Glomerular endothelial cell (primary cell): Measurements from ENCODE around the genes GBX2 and COL6A3.

GRCh38 chr2:236168243-236168645 lies at the start of gene GBX2:
Gene GBX2, minus strand, starts transcription at chr2:236168386.
- RAMPAGE, long total RNA = no peak

DNA sequence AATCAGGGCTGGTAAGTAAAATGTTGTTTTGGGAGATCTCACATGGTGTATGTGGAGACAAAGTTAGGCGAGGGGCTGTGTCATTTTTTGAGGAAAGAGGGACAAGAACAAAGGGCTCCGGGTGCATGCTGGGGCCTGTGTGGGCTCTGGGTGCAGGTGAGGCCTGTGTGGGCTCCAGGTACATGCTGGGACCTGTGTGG lies 18.6 kb downstream of the IQCA1 start:
- RAMPAGE, long total RNA = no peak

DNA sequence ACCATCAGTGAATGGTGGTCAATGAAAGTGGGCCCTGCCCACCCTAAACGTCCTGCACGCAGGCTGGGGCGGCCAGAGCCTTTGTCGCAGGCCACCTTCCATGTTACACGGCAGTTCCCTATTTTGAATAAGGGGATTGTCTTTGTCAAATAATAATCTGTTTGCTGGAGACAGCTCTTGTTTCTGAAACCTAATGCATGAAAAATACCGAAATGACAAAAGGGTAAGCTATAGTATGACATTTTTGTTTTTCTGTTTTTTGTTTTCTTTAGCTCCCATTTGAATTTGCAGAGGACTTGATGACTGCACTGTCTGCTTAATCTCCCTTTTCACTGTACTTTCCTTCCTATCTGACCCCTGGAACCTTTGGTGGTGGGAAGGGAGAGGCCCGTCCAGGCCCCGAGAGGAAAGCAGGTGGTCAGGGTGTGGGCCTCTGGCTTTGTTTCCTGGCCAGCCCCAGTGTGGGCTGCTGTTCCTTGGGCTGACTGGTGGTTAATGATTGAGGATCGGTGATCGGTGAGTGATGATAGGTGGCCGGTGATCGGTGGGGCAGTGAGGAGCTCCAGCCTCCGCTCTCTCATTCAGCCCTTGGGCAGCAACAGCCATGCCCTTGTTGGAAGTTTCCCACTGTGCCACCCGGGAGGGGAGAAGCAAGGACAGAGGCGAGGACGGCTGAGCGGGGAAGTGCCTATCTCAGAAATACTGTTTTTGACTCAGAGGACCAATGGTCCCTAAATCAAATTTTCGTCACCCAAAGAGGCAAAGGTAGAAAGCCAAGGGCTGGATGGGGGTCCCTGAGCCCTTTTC lies 7.2 kb downstream of the ACKR3 start:
- RAMPAGE, long total RNA = no peak

- RAMPAGE, long total RNA = no peak
Measured at GRCh38 chr2:236626092-236626702, 56.6 kb downstream of the ACKR3 start.

DNA sequence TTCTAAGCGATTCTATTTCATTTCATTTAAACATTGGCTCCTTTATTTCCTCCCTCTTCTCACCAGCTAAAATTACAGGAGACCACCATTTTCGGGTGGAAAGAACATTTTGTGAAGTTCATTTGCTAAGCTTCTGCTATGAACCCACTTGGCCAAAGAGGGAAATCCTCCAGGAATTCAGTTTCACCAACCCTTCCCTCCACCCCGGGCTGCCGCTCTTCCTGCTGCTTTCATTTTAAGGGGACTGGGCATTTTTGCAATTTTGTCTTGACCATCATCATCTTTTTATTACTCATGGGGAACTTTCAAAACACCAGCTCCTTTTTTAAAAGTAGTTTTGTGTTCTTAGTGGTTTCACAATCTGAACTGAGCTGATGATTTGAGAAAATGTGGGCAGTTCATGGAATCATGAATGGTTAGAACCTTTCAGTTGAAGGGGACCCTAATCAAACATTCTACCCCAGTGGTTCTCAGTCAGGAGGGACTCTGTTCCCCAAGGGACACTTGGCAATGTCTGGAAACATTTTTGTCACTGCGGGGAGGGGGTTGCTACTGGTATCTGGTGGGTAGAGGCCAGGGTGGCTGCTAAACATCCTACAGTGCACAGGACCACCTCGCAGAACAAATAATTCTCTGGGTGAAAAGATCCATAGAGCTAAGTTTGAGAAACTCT lies 92.7 kb downstream of the ACKR3 start:
- RAMPAGE, long total RNA = no peak

GRCh38 chr2:236663510-236664162 lies 94.0 kb downstream of the ACKR3 start:
- RAMPAGE, long total RNA = no peak

- RAMPAGE, long total RNA = no peak
Measured at GRCh38 chr2:236753501-236754125, 184.0 kb downstream of the ACKR3 start.

DNA sequence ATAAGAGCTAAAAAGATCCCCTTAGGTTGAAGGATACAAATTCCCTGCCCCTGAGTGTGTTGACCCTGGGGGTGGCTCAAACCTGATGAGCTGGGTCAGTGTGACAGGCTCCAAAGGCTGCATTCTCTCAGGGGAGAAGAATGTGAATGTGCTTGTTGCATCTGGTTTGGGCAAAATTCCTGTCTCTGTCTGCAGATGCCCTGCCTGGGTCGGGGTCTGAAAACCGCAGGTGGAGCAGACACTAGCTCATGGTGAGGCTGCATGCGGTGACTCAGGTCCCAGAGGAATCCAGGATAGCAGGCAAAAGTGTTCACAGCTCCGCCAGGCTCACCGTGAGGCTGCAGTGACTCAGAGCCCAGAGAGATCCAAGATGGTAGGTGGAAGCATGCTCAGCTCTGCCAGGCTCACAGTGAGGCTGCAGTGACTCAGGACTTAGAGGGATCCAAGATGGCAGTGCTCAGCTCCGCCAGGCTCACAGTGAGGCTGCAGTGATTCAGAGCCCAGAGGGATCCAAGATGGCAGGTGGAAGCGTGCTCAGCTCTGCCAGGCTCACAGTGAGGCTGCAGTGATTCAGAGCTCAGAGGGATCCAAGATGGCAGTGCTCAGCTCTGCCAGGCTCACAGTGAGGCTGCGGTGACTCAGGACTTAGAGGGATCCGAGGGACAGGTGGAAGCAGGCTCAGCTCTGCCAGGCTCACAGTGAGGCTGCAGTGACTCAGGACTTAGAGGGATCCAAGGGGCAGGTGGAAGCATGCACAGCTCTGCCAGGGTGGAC lies 200.4 kb downstream of the ACKR3 start:
- RAMPAGE, long total RNA = no peak

DNA sequence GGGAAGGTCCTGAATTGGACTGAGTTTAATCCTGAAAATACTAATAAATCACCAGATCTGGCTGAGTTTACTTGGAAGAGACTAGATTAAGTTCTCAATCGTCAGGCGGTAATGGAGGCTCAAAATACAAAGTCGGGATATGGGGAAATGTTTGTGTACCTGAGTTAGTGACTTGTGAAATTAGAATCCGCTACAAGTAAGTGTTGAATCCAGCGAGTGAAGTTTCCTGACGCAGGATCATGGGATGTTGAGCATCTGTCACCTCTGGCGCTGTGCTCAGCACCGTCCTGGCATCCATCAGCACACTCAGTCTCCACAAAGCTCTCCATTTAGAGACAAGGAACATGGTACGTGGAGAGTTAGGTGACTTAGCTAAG lies 251.1 kb downstream of the ACKR3 start:
- RAMPAGE, long total RNA = no peak

- RAMPAGE, long total RNA = no peak
Measured at GRCh38 chr2:236969781-236970610, 115.7 kb upstream of the COPS8 start.

DNA sequence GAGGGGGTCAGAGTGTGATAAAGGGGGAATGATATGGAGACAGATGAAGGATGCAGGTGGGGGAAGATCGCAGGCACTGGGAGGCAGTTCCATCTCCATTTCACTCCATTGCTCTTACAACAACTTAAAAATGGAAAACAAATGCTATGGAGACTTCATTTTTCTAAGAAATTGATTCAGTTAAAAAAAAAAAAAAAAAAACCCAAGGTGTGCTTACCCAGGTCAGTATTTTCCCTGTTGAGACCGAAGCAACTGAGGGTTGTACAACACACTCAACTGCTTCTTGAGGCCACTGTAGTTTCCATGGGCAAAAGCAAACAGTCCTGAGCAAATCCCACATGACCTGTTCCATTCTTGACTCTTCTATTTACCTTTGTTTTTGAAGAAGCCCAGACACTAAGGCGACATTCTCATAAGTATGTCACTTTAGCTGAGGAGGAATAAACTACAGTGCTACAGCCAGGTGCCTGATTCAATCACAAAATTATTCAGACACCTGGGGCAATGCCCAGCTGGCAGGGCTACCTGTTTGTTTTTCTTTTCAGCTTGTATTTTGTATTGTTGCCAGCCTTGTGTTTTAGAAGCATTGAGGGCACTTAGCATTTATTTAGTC lies 99.3 kb upstream of the COPS8 start:
- RAMPAGE, long total RNA = no peak

DNA sequence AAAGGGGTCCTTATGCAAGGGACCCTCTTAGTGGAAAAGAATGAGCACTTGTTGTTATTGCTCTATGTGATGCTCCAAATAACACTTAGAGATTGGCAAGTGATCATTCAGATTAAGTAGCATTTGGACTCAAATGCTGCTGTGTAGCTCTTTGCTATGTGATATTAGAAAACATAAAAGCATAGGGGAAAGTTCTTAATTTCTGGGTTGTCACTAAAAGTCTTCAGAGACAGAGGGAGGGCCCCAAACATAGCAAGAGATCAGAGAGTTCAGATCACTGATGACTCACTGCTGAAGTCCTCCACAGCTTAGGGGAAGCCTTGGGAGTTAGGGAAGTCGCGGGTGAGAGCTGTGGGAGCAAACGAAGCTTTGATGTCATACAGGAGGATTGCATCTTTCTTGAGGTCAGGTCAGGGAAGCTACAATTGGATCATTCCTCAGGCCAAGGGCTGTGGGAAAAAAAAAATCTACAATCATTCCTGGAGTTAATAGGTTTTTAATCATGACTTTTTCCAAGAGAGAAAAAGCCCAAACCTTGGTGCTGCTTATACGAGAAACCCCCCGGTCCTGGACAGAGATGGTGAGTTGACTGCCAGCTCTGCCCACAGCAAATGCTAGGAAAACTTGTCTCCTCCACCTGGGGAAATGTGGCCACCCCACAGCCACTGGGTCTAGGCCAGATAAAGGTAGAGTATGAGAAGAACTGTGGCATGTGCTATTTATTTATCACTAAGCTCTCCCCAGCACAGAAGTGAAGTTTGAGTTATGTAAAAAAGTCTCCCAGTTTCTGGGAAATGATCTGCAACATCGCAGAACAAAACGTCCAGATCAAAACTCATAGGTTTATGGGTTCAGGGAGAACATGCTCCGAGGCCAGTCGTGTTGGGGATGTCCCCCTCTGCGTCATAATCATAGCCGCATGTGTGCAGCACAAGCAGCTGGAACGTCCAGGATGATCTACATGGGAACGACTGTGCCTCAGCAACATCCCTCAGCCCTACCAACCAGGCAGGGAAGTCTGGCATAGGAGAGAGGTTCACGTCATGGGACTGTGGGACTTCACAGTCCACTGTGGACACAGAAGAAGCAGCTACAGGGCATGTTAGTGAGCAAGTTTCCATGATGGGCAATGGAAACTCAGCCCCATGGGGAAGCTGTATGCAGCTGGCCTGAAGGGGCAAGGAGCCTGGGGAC lies 96.4 kb downstream of the COPS8 start:
- RAMPAGE, long total RNA = no peak

- RAMPAGE, long total RNA = no peak
Measured at GRCh38 chr2:237235404-237235807, 149.7 kb downstream of the COPS8 start.

GRCh38 chr2:237257463-237257958 lies 156.5 kb downstream of the COL6A3 start:
- RAMPAGE, long total RNA = no peak

DNA sequence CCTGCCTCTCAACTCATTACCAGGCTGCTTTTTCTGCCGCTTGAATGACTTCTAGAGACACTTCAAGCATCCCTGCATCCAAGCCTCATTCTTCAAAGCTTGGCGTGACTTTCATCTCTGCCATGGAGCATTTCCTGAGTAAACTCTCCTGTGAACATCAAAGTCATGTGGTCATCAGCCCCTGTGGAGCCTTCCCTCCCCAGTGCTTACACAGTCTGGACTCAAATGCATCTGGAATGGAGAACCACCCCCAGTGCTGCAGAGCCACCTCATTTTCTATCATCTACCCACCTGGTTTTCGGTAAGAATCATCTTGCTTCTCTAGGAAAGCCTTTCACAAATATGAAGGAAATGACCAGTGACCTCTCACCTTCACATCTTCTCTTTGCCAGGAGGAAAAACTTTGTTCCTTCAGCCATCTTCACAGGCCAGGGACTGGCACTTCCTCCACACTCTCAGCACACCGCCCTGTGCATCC lies 116.5 kb downstream of the COL6A3 start:
- RAMPAGE, long total RNA = no peak

DNA sequence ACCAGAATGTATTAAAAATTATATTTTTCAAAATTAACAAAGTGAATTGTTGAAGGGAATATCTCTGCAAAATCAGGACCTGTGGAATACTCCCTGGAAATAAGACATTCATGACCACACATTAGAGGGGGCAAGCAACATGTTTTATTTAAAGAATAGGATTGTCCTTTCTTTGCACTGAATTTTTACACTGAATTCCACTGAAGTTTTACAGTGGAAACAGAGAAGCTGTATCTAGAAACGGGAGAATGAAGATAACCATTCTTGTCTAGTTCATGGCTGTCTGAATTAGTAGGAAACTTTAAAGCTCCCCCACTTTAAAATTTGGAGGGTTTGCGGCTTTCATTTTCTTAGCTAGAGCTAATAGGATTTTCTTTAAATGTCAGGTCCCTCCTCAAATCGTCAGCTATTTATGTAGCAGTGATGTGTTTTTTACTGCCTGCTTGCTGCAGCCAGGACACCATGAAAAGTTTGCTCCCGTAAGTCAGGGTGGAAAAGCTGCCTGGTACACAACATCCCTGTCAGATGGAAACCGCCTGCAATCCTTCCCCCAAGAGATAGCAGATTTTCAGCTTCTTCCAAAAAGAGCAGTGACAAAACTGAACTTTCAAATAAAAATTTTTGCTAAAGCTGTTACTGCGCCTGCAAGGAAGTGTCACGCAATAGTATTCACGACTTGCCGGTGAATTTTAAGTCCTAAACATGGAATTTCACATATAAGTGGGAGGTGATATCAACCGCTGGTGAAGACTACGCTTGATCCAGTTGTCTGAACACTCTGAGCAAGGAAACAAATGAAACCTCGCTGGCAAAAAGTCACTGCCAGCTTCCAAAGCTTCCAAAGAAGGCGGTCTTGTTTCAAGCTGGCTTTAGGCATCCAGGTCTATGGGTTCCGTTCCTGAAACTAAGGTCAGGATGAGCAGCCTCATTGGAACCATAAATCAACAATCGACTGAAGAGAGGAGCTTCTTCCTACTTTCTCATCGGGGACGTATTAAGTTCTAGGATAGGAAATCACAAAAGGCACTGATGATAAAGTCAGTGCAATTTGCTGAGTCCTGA lies 3.0 kb downstream of the COL6A3 start:
- RAMPAGE, long total RNA = no peak

DNA sequence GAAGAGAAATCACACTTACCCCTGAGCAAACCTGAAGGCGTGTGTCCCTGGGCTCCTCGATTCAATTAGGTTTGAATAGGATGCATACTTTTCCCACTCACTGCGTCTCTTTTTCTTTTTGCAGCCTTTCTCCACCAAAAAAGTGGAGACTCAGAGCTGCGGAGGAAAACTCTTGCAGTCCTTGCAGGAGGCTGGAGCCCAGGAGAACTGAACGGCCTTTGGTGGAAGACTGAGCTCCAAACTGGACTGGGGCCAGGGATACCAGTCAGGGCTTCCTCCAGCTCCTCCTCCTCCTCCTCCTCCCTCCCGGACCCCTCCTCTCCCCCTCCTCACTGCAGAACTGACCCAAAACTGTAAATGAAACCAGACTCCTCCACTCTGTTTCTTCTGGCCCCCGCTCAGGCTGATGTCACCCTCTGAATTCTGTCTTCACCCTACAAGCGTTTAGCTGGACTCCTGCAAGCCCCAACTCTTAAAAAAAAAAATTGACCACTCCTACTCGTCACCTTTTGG lies at the start of gene COL6A3:
TSS of gene COL6A3 (minus strand) at position 231 of the 513 bp plus-strand sequence.
- RAMPAGE, long total RNA = start-site peak on the minus strand centred at position 225 of the sequence, 51 bp wide, 179 and 326 reads in 2 replicates

DNA sequence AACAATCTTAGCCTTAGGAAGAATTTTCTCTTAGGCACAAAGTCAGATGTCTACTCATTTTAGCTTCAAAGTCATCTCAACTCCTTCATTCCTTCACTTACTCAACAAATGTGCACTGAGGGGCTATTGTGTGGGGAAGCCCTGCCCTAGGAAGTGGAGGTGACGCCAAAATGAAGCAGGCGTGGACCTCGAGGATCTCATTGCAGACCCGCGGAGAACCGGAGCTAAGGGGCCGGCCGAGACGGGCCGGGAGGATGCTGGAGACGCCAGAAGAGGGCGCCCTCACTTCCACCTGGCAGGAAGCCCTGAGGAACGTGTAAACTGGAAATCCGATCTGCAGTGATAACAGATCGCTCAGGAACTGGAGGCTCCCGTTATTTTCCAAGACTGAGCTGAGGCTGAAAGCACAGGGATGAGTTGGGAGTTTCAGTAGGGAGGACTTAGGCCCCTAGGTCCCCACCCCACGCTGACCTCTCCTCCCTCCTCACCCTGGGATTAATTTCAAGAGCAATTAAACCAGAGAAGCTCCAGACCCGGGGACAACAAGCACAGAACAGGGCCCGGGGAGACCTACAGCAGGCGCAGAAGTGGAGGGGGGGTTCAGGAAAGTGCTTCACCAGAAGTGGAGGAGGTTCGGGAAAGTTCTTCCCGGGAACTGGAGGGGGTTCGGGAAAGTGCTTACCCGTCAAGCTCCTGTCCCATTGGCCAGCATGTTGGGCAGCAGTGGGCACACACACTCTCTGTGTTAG lies 7.7 kb upstream of the COL6A3 start:
- RAMPAGE, long total RNA = no peak

- RAMPAGE, long total RNA = no peak
Measured at GRCh38 chr2:237473462-237473901, 13.6 kb upstream of the MLPH start.

- RAMPAGE, long total RNA = no peak
Measured at GRCh38 chr2:237476436-237477083, 10.5 kb upstream of the MLPH start.